Measurements from ENCODE around the genes SPOCK1, PKD2L2, KIF20A and CDC25C.

GRCh38 chr5:135387411-135387916, 11.6 kb downstream of the MACROH2A1 start:
- RRBS, 2 experiments, result no CpG with 5 or more reads among the region's 5 CpGs
CAGE:
- cytosol, long polyA minus RNA, result no peak
- cytosol, long polyA plus RNA, result no peak
- long polyA plus RNA, result no peak
- nucleus, long polyA minus RNA, result no peak
- nucleus, long polyA plus RNA, result no peak

- RRBS, 2 experiments, result no CpG with 5 or more reads among the region's 7 CpGs
CAGE:
- cytosol, long polyA minus RNA, result no peak
- cytosol, long polyA plus RNA, result no peak
- long polyA plus RNA, result no peak
- nucleus, long polyA minus RNA, result no peak
- nucleus, long polyA plus RNA, result no peak
These were observed 13.0 kb downstream of the DCANP1 start for GRCh38 chr5:135434152-135434566.

DNA sequence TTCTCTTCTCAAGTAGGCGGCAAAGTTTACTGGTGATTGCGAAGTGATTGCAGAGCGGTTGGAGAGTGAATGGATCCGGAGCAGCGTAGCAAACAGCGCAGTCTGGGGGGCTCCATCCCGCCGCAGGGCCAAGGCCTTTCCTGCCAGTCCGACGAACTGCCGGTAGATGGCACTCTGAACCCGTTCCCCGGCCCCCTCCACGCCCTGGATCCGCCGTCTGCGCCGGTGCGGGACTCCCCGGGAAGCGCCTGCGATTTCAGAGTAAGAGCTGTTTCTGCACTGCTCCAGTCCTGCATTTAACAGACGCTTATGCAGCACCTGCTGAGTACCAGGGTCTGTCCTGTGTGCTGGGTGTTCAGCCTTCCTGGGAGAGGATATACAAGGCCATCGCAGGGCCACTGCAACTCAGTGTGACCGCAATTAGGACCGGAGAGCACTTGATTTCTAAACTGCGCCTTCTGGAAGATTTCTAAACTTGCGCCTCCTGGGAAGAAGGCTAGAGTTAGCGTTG, 14.0 kb upstream of the TIFAB start:
- RRBS, 2 experiments, result 3% methylated on average over 6 of the region's 29 CpGs
CAGE:
- cytosol, long polyA minus RNA, result no peak
- cytosol, long polyA plus RNA, result no peak
- long polyA plus RNA, result no peak
- nucleus, long polyA minus RNA, result no peak
- nucleus, long polyA plus RNA, result no peak

- RRBS, 2 experiments, result 95 to 97% methylated on average over 3 of the region's 11 CpGs
CAGE:
- cytosol, long polyA minus RNA, result no peak
- cytosol, long polyA plus RNA, result no peak
- long polyA plus RNA, result no peak
- nucleus, long polyA minus RNA, result no peak
- nucleus, long polyA plus RNA, result no peak
These were observed 26.6 kb downstream of the TGFBI start for GRCh38 chr5:136055361-136055885.

- RRBS, 2 experiments, result no CpG with 5 or more reads among the region's 1 CpG
CAGE:
- cytosol, long polyA minus RNA, result no peak
- cytosol, long polyA plus RNA, result no peak
- long polyA plus RNA, result no peak
- nucleus, long polyA minus RNA, result no peak
- nucleus, long polyA plus RNA, result no peak
These were observed 435.9 kb downstream of the SPOCK1 start for GRCh38 chr5:137063256-137063680.

DNA sequence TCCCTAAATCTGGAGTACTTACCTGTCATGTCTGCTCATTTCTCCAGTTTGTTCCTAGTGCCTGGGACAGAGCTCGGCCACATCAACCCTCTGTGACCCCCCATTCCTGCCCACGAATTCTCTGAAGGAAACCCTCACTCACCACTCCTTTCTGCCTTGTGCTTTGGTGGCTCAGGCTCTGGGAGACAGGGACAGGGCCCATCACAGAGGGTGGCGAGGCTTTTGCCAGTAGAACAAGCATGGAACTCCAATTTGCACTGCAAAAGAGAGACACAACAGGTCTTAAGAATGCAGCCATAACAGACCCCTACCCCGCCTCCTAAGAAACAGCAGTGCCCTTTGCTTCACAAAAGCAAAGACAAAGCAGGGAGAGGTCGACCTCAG, 431.6 kb downstream of the SPOCK1 start:
- RRBS, 2 experiments, result no CpG with 5 or more reads among the region's 5 CpGs
CAGE:
- cytosol, long polyA minus RNA, result no peak
- cytosol, long polyA plus RNA, result no peak
- long polyA plus RNA, result no peak
- nucleus, long polyA minus RNA, result no peak
- nucleus, long polyA plus RNA, result no peak

DNA sequence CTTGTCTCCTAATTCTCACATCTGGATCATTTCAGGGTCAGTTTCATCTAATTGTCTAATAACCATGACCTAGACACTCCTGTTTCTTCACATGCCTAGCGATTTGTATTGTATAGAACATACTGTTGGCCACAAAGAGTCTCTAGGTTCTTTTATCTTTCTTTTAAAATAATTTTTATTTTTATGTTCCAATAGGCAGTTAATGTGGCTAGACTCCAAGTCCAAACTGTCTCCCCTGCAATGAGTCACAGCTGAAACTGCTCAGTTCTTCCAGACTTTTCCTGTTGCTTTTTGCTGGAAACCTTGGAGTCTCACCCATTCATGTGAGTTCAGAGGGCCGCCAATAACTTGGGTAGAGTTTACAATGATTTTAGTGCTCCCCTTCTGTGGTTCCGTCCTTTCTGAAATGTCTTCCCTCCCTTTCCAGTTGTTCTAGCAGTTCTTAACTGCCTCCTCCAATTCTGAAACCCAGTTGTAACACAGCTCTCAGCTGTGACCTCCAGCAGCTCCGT, 198.7 kb downstream of the SPOCK1 start:
- RRBS, 2 experiments, result no CpG with 5 or more reads among the region's 4 CpGs
CAGE:
- cytosol, long polyA minus RNA, result no peak
- cytosol, long polyA plus RNA, result no peak
- long polyA plus RNA, result no peak
- nucleus, long polyA minus RNA, result no peak
- nucleus, long polyA plus RNA, result no peak

DNA sequence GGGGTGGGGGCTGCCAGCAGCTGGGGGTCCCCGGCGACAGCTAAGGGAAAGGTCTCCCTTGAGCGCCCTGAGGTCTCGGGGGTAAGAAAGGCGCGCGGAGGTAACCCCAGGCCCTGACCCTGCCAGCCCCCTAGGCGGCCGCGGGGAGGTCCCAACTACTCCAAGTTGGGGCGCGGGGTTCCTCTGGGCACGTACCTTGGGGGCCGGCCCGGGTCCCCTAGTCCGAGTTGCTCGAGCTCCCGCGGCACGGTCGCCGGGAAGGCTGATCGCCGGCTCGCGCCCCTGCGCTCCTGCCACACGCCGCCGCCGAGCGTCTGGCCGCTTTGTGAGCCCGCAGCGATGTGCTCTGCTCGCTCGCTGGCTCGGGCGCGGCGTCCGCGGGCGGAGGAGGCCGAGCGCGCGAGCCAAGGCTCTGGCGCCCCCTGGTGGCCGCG, at the start of gene SPOCK1:
Gene SPOCK1 (minus strand): TSS at position 343 of the 434 bp plus-strand sequence.
- RRBS, 2 experiments, result 7 to 8% methylated on average over 9 of the region's 51 CpGs
CAGE:
- cytosol, long polyA minus RNA, result no peak
- cytosol, long polyA plus RNA, result no peak
- long polyA plus RNA, result no peak
- nucleus, long polyA minus RNA, result no peak
- nucleus, long polyA plus RNA, result no peak

- RRBS, 2 experiments, result no CpG with 5 or more reads among the region's 13 CpGs
CAGE:
- cytosol, long polyA minus RNA, result no peak
- cytosol, long polyA plus RNA, result no peak
- long polyA plus RNA, result no peak
- nucleus, long polyA minus RNA, result no peak
- nucleus, long polyA plus RNA, result no peak
These were observed 65.0 kb upstream of the SPOCK1 start for GRCh38 chr5:137564089-137564643.

- RRBS, 2 experiments, result no CpG with 5 or more reads among the region's 4 CpGs
CAGE:
- cytosol, long polyA minus RNA, result no peak
- cytosol, long polyA plus RNA, result no peak
- long polyA plus RNA, result no peak
- nucleus, long polyA minus RNA, result no peak
- nucleus, long polyA plus RNA, result no peak
These were observed 67.5 kb upstream of the SPOCK1 start for GRCh38 chr5:137566741-137567011.

DNA sequence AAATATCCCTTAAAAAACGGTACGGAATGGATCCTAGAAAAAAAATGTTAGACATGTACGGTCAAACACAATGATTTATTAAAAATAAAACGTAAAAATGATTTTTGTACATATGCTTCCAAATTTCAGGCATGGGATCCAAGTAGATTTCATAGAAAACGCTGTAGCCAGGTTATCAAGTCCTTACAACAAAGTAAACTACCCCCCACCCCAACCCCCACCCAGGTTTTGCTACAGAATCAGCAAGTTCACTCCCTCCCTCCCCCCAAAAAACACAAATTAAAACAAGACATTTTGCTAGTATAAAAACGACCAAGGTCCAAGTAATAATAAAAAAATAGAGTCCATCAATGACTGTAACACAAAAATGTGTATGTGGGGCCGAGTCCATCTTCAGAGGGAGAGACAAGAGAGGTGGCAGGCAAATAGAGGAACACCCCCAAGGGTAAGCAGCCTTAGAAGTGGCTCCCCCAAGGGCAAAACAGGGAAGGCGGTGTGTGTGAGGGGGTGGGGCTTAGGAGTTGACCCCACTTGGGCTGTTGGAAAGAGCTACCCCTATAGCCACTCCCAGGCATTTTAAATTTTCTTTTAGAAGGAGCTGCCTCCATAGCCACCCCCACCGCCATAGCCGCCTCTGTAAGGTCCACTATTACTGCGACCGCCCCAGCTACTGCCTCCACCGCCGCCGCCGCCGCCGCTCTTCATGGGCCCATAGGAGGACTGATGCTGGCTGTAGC, 1.4 kb downstream of the HNRNPA0 start:
- RRBS, 2 experiments, result no CpG with 5 or more reads among the region's 18 CpGs
CAGE:
- cytosol, long polyA minus RNA, result start-site peak on the minus strand centred at position 96 of the sequence, 21 bp wide, 7 reads; start-site peak on the minus strand centred at position 220 of the sequence, 70 bp wide, 10 reads
- cytosol, long polyA plus RNA, result start-site peak on the minus strand centred at position 234 of the sequence, 62 bp wide, 382 and 1,263 reads in 2 replicates
- long polyA plus RNA, result start-site peak on the minus strand centred at position 224 of the sequence, 84 bp wide, 921 and 919 reads in 2 replicates
- nucleus, long polyA minus RNA, result start-site peak on the minus strand centred at position 230 of the sequence, 50 bp wide, 18 reads
- nucleus, long polyA plus RNA, result no peak

GRCh38 chr5:137880167-137880875, 8.9 kb upstream of the PKD2L2 start:
- RRBS, 2 experiments, result no CpG with 5 or more reads among the region's 5 CpGs
CAGE:
- cytosol, long polyA minus RNA, result no peak
- cytosol, long polyA plus RNA, result no peak
- long polyA plus RNA, result no peak
- nucleus, long polyA minus RNA, result no peak
- nucleus, long polyA plus RNA, result no peak

DNA sequence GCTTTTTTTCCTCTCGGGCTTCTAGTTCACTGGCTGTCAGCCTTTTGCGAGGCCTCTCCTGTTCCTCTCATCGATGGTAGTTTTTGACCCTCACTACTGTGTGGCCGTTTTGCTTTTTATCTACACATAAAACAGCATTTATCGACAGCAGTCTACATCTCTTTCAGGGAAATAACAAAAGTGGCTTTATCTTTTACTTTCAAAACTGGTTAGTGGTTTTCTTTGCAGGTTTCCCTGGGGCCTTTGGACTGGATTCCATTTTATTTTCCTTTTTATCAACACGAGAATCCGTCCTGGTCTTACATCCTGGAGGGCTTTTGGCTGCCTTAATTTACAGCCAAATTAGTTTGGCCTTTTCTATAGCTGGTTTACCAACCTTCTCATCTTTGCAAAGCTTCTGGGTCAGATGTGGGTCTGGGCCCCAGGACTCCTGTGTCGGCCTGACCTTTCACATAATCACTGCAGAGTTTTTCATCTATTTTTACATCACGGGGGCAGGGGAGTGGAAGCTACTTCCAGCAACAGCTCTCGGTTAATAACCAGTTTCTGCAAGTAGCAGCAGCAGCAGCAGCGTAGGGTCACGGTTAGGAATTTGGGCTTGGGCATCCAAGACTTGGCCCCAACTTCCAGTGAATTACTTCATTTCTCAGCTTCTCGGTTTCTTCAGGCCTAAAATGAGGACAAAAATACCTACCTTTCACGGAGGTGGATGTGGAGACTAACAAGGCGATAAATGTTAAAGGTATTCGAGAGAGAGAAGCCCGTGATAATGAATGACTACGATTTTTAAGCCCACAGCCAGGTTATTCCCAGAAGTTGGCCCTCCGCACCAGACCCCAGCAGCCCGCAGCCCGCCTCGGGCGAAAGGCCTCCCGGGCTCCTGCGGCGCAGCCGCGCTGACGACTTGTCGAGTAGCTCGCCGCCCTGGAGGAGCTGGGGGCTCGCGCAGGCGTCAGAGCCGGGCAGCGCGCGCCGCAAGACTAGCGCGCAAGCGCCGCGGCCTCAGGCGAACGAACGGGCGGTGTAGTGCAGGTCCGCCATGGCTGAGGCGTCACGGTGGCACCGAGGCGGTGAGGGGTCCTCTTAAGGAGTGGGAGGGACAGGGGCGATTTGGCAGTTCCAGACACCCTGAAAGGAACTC, at the start of gene PKD2L2:
Gene PKD2L2 (plus strand): TSS at position 1,005 of the 1,141 bp plus-strand sequence.
- RRBS, 2 experiments, result 95 to 98% methylated on average over 10 of the region's 55 CpGs
CAGE:
- cytosol, long polyA minus RNA, result no peak
- cytosol, long polyA plus RNA, result no peak
- long polyA plus RNA, result no peak
- nucleus, long polyA minus RNA, result no peak
- nucleus, long polyA plus RNA, result no peak

DNA sequence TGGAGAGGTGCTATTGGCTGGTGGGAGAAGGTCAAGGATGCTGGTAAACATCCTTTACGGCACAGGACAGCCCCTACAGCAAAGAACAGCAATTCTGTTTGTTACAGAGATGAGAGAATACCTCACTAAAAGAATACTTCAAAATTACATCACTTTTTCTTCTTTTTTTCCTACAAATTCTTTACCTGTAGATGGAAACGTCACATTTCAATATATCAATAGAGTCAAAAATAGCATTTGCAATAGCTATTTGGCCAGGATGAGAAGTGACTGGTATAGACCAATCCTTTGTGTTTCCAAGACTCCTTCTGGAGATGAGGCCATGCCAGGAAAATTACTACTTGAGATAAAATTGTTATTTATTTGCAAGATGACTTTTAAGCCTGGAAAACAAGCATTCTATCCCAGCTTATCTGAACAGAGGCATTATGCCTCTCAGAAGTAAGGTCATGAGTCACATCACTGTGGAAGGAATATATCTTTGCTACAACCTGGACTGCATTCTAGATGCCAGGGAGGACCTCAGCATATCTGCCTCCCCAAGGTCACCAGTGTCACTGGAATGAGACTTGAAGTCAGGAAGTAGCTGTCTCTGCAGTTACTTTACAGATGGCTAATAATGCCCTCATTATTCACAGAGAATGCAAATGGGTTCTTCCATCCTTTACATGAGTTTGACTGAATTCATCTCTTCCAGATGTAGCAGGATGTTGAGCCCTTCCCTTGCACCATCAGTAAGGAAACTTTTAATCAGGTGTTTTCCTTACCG, 4.2 kb upstream of the FAM13B start:
- RRBS, 2 experiments, result no CpG with 5 or more reads among the region's 3 CpGs
CAGE:
- cytosol, long polyA minus RNA, result no peak
- cytosol, long polyA plus RNA, result no peak
- long polyA plus RNA, result no peak
- nucleus, long polyA minus RNA, result no peak
- nucleus, long polyA plus RNA, result no peak

GRCh38 chr5:138178874-138179626, at the start of gene KIF20A:
Gene KIF20A (plus strand): TSS chr5:138179112.
- RRBS, 2 experiments, result no CpG with 5 or more reads among the region's 41 CpGs
CAGE:
- cytosol, long polyA minus RNA, result start-site peak on the plus strand at chr5:138179147-138179160, 26 reads
- cytosol, long polyA plus RNA, result start-site peak on the minus strand at chr5:138178922-138179004, 85 and 104 reads in 2 replicates; start-site peak on the plus strand at chr5:138179108-138179185, 156 and 371 reads in 2 replicates
- long polyA plus RNA, result start-site peak on the plus strand at chr5:138179112-138179187, 472 and 197 reads in 2 replicates
- nucleus, long polyA minus RNA, result no peak
- nucleus, long polyA plus RNA, result start-site peak on the plus strand at chr5:138179101-138179181, 332 and 526 reads in 2 replicates

DNA sequence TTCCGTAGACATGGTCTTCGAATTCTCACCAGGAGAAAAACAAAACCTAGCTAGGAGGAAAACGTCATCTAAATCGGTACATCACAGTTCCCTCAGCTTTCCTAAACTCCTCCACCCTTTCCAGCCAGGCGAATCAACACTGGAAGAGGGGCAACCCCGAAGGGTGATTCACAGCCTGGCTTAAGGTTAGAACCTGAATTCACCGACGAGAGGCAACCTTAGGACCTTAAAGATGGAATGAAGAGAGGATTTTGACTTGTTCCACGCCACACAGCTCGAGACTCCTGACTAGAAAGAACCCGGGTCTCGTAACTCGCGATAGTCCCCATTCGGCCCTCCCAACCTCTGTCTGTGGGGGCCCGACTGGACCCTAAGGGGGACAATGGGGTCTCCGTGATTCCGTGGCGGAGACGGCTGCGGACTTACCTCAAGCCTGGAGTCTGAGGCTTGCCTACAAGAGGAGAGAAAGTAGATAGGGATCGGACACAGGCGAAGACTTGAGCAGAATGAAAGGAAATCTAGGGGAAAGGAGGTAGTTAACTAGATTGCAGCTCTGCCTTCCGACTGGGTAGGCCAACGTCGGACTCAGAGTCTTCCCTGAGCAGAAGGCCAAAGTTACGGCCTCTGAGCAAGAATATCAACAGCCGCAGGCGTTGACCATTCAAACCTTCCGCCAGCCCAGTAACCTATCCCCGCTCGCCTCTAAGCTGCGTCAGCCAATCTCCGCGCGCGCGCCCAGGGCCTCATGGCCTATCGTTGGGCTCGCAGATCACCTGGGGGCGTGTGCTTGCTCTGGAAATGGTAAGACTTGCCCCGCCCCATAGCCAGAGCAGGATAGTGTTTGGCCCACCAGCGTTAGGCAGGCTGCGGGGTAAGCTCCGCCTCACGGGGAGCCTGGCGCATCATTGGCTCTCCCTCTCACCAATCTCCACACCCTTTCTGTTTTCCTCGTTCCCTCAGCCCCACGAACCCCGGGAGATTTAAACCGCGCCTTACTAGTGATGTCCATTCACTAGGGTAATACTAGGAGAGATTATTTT, at the start of gene CDC25C:
Gene CDC25C (minus strand): TSS at position 636 of the 1,040 bp plus-strand sequence.
- RRBS, 2 experiments, result no CpG with 5 or more reads among the region's 52 CpGs
CAGE:
- cytosol, long polyA minus RNA, result start-site peak on the minus strand centred at position 625 of the sequence, 29 bp wide, 11 reads
- cytosol, long polyA plus RNA, result no peak
- long polyA plus RNA, result start-site peak on the minus strand centred at position 614 of the sequence, 34 bp wide, 161 and 151 reads in 2 replicates
- nucleus, long polyA minus RNA, result no peak
- nucleus, long polyA plus RNA, result start-site peak on the minus strand centred at position 606 of the sequence, 14 bp wide, 63 and 88 reads in 2 replicates; start-site peak on the plus strand centred at position 961 of the sequence, 30 bp wide, 43 and 52 reads in 2 replicates

DNA sequence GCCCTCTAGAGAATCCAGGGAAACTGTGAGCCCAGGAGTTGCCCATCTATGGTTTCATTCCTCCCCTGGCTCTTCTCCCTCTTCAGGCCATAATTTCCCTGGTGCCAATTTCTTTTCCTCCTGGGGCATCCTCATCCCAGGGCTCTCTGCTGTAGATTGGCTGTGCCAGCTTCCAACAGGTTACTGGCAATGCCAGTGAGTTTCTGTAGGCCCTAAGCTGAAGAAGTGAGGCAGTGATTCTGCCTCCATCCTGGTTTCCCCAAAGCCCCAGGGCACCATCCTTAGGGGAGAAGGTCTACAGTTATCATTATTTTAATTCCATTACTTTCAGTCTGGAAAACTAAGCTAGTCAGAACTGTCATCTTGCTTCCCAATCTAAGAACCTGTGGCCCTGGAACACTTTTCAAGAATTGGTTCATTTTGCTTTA, 3.7 kb upstream of the KDM3B start:
CAGE:
- cytosol, long polyA minus RNA, result no peak
- cytosol, long polyA plus RNA, result no peak
- long polyA plus RNA, result no peak
- nucleus, long polyA minus RNA, result no peak
- nucleus, long polyA plus RNA, result start-site peak on the plus strand centred at position 286 of the sequence, 6 bp wide, 199 and 146 reads in 2 replicates

GRCh38 chr5:138372621-138373123, 20.2 kb downstream of the KDM3B start:
- RRBS, 2 experiments, result no CpG with 5 or more reads among the region's 8 CpGs
CAGE:
- cytosol, long polyA minus RNA, result no peak
- cytosol, long polyA plus RNA, result no peak
- long polyA plus RNA, result no peak
- nucleus, long polyA minus RNA, result no peak
- nucleus, long polyA plus RNA, result no peak

- RRBS, 2 experiments, result no CpG with 5 or more reads among the region's 3 CpGs
CAGE:
- cytosol, long polyA minus RNA, result no peak
- cytosol, long polyA plus RNA, result no peak
- long polyA plus RNA, result no peak
- nucleus, long polyA minus RNA, result no peak
- nucleus, long polyA plus RNA, result no peak
These were observed 6.7 kb downstream of the EGR1 start for GRCh38 chr5:138471999-138472432.

DNA sequence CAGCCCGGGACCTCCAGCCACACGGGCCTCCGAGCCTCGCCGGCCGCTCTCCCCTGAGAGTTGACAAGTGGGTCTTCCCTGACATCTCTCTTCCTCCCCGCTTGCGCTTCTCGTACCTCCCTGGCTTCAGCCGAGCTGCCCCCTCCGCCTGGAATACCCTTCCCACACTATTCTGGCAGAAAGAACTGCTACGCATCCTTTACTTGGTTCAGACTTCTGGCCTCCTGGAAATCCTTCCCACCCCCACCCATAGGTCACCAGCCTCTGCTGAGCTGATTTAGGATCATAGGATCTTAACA, 27.1 kb downstream of the EGR1 start:
- RRBS, 2 experiments, result no CpG with 5 or more reads among the region's 12 CpGs
CAGE:
- cytosol, long polyA minus RNA, result start-site peak on the plus strand centred at position 144 of the sequence, 6 bp wide, 7 reads
- cytosol, long polyA plus RNA, result no peak
- long polyA plus RNA, result no peak
- nucleus, long polyA minus RNA, result no peak
- nucleus, long polyA plus RNA, result no peak